Fallopian tube (tissue), 1 donor: ENCODE data around the gene GNS.

GRCh38 chr12:57847103-57847407, 526 bp upstream of the CTDSP2 start:
- PRO-cap = bidirectional peak, plus-strand start at chr12:57847221, minus-strand start at chr12:57846944

DNA sequence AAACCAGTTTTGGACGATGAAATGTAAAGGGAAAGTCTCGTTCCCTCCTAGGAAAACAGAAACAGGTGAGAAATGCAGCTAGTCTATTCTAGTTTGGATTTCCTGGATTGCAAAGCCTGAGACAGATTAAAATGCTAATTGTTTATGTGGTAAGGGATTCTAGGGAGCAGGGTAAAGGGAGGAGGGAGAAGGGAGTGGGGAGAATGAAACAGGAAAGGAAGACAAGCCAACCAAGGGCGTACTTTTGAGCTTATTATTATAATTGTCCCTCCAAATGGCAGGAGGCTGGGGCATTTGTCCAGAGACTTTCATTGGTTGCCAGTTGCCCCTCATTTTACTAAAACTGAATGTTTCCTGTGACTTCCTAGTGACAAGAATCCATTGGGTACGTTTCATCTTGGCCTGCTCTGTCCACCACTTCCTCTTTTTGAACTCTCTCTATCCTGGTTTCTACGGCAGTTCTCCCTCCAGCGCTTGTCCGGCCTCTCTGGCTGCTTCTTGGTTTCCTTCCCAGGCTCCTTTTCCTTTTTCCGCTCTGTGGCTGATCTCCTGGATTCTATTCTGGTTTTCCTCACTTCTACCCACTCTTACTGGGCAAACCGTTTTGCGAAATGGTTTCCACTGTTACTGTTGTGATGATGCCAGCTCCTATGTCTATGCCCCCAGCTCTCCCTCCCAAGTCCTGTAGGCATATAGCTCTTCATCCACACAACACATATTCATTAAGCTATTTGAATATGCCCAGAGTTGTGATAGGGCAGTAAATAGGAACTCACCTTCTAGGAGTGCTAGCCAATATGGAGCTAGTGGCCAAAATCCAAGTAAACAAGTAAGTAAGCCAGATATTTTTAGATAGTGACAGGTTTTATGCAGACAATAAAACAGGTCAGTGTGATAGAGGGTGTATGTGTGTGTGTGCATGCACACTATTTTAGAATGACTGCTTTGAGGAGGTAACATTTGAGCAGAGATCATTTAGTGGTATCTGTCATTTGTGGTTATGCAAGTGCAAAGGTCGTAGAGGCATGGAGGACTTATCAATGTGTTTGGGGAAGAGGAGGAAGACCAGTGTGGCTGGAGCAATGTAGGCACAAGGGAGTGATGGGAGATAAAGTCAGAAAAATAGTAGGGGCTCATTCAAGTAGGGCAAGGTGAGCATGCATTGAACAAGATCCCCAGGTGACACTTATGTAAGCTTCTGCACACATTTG, 27.8 kb upstream of the CTDSP2 start:
- PRO-cap = no peak

DNA sequence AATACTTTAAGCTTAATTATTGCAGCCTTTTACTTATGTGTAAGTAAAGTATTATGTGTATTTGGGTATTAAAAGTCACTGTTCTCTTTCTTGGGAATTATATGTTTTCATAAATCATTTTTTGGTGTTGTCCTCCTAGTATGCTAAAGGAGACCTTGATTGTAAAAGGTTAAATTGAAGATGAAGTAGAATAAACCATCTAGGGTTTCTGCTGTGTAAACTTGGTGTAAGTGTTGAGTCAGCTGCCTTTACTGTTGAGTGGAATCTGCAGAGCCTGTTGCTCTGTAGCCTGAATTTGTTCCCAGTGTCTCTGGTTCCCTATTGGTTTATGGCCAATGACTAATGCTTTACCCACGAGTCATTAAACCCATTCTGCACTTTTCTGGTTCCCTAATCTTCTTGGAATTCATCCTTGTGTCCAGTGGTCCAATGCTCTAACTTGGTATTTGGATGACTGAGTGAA, 423.3 kb downstream of the ATP23 start:
- PRO-cap = no peak

- PRO-cap = no peak
Observed at GRCh38 chr12:58899771-58900323, 20.5 kb downstream of the LRIG3 start.

- PRO-cap = no peak
Observed at GRCh38 chr12:58921455-58922099, 1.3 kb upstream of the LRIG3 start.

DNA sequence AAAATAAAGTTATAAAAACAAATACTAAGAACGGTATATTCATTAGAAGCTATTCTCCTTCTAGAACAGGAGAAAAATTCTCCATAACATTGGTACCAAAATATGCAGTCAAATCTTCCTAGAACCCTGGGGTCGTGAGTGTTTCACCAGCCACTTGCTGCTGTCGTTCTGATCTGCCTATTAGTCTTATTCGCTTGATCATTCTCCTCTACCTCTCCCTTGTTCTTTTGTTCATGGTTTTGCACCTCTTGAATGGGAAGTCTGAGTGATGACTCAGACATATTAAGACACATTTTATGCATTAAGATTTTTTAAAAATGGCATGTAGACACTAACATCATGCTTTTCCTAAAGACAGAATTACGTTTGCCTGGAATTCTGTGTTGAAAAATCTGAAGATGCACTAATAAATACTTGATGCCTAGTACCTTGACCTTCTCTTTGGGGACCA, 159.1 kb upstream of the LRIG3 start:
- PRO-cap = no peak

DNA sequence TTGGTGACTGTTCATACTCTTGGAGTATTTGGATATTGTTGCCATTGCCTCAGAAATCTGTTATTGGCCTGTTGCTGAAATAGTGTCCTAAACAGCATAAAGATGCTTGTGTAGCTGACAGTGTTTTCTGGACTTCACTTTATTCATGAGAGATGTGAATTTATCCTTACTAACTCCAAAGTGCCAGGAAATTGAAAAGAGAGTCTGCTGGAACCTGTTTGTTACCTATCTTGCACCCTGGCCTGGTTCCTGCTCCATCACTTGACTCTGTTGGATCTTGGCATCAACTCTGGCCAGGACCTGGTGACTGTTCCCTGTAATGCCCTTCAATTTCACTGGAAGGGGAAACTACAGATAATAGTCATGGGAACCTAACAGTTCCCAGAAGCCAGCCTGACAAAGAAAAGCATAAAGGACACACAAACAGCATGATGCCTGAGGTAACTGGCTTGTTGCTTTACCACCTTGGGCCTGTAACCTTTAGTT, 19.9 kb downstream of the SLC16A7 start:
- PRO-cap = no peak

GRCh38 chr12:59736917-59737219, 141.0 kb downstream of the SLC16A7 start:
- PRO-cap = no peak

- PRO-cap = no peak
Observed at GRCh38 chr12:62249544-62250089, 10.6 kb upstream of the USP15 start.

- PRO-cap = no peak
Observed at GRCh38 chr12:62305203-62306178, 45.3 kb downstream of the USP15 start.

GRCh38 chr12:62387264-62387682, 79.4 kb upstream of the MON2 start:
- PRO-cap = no peak

DNA sequence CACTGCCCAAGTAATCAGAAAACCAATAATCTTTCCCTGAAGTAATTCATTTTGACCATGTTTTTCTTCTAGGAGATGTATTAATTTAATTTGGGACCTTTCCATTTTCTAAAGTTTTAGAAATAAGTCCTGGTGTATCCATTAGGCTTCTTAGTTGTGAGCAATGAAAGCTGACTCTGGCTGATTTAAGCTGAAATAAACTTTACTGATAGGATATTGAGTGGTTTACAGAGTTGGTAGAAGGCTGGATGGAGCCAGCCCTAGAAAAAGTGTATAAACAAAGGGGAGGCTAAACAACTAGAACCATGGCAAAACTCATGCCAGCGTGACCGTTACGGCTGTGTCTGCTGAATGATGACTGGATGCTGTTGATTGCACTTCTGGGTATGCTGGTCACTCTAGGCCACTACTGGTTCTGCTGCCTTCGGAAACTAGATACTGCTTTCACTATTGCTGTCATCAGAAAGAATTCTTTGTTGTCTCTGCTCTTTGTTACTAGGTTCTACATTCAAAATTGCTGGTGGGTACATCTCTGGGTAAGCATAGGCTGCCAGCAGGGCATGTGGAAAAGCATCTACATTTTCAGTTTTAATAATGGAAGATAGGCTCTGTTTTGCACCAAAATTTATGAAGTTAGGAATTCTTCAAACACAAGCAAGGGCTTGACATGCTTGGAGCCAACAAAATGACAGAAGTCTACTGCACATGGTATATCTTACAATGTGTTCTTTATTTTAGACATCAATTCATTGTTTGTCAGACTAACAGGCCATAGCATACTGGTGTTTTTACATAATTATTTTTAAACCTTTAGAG, 15.2 kb downstream of the MON2 start:
- PRO-cap = no peak

DNA sequence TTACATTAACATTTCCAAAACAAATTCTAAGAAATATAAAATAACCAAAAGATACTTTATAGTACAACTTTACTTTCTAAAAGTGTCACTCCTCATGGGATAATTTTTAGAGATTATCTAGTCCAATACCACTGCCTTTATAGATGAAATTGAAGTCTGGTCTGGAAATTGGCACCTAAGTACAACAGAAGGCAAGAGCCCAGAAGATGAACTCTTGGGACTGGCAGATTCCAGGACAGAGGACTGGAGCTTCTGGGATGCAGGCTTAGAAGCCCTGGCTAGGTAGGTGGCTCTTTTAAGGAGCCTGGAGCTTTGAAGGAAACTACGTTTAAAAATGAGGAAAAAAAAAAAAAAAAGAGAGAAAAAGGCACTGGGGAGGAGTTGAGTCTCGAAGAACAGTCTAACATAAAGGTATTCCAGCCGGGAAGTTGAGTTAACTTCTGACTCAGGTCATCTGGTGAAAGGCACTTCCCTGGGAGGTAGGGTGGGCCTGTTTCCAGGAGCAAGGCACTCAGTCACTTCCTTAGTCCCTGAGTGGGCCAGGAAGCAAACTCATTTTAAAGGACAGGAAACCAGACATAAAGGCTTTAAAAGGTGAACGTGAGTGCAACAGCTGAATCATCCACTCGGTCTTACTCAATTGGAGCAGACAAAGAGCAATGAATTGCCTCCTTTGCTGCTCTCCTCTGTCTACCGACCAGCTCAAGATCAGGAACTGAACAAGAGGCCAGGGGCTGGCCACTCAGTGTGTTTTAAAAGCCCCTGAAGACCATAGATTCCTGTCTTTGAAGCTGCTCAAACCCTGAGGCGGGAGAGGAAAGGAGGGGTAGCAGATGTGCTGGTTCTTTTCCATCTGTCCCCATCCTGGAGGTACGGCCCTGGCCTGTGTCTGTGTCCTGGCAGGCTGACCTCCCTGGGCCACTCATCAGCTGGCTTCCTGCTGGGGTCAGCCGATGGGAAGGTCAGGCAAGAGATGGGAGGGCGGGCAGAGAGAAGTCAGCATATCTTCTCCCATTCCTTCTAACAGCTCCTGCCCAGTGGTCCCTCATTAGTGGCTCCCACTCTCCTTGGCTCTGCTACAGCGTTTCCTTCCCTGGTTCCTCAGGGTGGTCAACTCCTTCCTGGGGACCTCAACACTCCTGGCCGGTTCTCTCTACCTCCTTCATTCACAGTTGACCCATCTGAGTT, 149.0 kb downstream of the PPM1H start:
- PRO-cap = bidirectional peak, plus-strand start at position 590 of the sequence, minus-strand start at position 407 of the sequence

DNA sequence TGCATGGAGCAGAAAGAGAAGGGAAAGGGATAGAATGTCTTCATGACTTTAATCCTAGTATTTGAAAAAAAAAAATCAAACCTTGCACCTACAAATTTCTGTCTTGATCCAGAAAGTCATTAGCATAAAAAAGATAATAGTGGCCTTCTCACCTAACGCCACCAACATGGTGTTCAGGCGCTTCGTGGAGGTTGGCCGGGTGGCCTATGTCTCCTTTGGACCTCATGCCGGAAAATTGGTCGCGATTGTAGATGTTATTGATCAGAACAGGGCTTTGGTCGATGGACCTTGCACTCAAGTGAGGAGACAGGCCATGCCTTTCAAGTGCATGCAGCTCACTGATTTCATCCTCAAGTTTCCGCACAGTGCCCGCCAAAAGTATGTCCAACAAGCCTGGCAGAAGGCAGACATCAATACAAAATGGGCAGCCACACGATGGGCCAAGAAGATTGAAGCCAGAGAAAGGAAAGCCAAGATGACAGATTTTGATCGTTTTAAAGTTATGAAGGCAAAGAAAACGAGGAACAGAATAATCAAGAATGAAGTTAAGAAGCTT, 30.3 kb upstream of the PPM1H start:
- PRO-cap = no peak

DNA sequence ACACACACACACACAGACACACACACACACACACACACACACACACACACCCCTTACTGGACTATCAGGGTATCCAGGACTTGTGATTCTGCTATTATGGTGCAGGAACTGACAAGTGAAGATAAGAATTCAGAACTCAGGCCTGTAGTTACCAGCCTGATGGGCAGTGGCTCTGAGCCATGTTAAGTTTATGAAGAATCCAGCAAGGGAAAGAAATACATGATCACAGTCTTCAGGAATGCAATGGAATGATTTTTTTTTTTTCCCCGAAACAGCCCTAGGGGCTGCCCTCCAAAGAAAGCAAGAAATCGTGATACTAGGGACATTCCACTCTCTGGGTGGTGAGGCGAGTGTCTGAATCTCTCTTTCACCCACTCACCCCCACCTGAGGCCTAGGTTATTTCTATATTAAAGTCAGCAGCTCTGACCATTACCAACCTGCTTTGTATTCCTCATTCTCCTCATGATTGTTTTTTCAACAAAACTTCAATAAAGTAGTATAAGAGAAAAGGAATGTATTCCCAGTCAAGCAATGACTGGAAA, 105.8 kb downstream of the AVPR1A start:
- PRO-cap = no peak

DNA sequence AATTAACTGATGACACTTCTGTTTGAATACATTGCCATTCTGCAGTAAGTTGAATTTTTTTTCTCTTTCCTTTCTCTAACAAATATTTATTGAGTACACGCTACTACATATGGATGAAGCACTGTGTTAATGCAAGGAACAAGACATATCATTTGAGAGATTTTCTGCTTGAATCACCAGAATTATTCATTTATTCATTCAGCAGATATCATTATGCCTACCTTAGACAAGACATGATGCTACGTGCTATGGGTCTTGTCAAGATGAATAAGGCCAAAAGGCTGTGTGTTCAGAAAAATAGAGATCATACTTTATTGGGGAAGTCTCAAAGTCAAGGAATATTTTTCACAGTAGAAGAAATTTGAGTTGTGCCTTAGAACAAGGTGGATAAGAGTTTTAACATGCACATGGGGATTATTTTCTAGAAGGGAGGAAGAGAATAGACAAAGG, 86.9 kb downstream of the SRGAP1 start:
- PRO-cap = no peak

- PRO-cap = no peak
Observed at GRCh38 chr12:63998890-63999618, 154.6 kb downstream of the SRGAP1 start.

- PRO-cap = no peak
Observed at GRCh38 chr12:64673679-64674510, 63.6 kb downstream of the RASSF3 start.

DNA sequence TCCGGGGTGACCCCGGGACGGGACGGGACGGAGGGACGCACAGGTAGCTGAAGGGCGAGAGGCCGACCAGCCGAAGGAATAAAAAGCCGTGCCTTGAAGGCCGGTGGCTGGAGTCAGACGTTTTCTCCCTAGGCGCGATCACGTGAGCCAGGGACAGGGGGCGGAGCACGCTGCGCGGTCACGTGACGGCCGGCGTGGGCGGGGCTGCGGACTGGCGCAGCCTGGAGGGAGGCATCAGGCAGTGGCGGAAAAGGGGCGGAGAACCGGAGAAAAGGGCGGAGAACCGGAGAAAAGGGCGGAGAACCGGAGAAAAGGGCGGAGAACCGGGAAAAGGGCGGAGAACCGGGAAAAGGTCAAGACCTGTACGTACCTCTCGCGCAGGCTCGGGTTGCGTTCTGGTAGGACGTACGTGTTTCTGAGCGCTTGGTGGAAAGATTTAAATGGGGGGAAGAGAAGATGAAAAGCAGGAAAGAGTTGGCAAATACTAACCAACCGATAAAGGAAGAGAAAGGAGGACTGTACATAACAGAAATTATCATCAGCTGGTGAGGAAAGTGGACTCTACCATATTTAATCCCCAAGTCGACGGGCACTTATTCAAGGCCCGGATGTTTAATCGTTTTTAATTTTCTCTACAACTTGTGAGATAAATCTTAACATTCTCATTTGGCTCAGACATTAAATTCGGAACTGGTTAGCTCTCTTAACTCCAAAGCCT, at the start of gene GNS:
Gene GNS, minus strand, starts transcription at position 119 of the 718 bp plus-strand sequence.
- PRO-cap = bidirectional peak, plus-strand start at position 380 of the sequence, minus-strand start at position 140 of the sequence

- PRO-cap = bidirectional peak, plus-strand start at chr12:64781604, minus-strand start at chr12:64781537
Observed at GRCh38 chr12:64781462-64781818, 22.2 kb upstream of the GNS start.